Astrocyte (in vitro differentiated cells and primary cell): ENCODE data around the genes AIFM1, ENOX2, STK26, ETDC and CT45A3.

DNA sequence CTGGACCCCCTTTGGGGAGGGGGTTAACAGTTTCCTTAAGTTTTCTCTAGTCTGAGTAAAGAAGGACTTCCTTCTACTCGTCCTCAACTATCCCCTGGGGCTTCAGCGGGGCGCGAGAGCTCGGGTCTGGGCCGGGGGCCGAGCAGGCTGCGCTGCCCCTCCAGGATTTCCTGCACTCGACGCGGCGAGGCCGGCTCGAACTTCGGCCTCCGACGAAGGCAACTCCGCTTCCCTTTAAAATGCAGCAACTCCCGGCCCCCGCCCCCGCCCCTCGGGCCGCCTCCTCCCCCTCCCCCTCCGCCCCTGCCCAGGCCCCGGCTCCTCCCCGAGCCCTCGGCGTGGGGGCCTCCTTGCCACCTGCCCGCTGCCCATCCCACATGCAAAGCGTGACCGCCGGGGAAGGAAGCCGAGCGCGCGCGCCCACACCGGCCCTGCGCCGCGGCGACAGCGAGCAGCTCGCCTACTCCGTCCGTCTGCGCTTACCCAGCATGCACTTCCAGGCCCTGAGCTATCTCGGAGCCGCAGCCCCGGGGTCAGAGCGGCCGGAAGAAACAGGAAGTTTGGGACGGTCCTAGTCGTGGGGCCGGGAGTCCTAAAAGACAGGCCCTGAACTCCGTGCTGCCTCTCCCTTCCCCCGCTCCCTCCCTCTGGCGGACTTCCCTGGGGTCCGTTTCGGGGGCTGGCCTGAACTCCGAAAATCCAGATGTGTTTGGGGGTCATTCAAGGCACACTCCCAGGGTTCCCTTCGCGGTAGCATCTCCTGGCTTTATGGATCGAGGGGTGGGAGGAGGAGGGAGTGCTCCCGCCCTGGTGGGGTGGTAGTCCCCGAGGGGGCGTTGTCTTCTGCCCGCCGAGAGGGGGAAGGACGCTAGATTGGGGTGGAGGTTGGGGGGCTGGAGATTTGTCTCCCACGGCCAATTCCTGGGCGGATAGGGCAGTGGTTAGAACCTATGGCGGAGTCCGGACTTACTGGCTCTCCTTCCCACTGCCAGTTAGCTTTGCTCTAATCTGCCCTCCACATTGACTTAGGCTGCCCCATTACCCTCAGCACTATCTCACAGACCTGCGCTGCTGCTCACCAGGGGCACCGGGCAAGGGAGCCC lies 25.1 kb upstream of the BCORL1 start:
- PRO-cap, result unidirectional peak, plus-strand start at position 536 of the sequence
- RRBS, 2 experiments, result 18 to 19% methylated on average over 30 to 41 of the region's 76 CpGs

- PRO-cap, result no peak
- RRBS, 2 experiments, result no CpG with 5 or more reads among the region's 11 CpGs
Measured at GRCh38 chrX:130072243-130072708, 38.0 kb downstream of the ELF4 start.

GRCh38 chrX:130165651-130166451 lies at the start of gene AIFM1:
AIFM1 (minus strand) TSS chrX:130165841.
- PRO-cap, result bidirectional peak, plus-strand start at chrX:130165977, minus-strand start at chrX:130165801
- RRBS, 2 experiments, result 13 to 17% methylated on average over 13 to 22 of the region's 52 CpGs

GRCh38 chrX:130517481-130518022 lies 115.8 kb downstream of the RBMX2 start:
- PRO-cap, result no peak
- RRBS, 2 experiments, result no CpG with 5 or more reads among the region's 24 CpGs

GRCh38 chrX:130902358-130903686 lies at the start of gene ENOX2:
ENOX2 (minus strand) TSS chrX:130903209.
- PRO-cap, result unidirectional peak, minus-strand start at chrX:130903209
- RRBS, 2 experiments, result 20 to 25% methylated on average over 14 to 22 of the region's 63 CpGs

DNA sequence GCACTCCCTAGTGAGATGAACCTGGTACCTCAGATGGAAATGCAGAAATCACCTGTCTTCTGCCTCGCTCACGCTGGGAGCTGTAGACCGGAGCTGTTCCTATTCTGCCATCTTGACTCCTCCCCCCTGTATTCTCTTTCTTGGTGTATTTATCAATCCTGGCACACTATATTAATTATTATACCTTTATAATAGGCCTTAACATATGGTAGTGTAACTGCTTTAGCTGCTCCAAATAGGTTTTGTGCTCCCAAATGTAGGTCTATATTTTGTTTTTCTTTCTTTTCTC lies 100.0 kb downstream of the ARHGAP36 start:
- PRO-cap, result no peak
- RRBS, 2 experiments, result no CpG with 5 or more reads among the region's 3 CpGs

DNA sequence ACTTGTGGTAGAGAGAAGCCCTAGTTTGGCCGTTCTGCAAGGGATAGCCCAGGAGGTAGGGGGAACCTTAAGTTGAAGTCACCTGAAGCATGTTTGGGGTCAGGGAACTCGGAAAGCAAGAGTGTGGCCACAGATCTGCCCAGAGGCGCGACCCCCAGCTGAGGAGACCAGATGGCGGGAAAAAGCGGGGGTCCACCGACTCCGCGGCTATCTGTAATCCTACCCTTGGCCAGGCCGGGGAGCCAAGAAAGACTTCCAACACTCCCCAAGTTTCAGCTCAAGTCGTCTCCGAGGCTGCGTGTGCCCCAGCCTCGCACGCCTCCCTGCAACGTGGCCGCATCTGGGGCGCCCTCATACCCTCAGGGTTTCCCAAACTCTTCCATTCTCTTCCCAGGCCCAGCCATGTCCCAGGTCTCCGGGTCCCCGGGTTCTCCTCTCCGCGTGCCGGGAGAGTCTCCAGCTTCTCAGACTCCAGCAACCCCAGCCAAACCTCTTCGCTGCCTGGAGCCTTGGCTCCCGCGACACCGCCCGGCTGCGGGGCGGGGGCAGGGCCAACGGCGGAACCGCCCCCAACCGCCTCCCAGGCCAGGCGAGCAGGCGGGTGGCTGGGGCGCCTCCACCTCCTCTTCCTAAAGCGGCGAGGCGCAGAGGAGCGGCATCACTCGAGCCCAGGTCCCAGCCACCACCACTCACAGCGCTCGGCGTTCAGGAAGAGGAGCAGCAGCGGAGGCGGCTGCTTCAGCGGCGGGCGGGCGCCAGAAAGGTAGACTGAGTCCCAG lies at the start of gene STK26:
STK26 (plus strand) TSS at position 658 of the 779 bp plus-strand sequence.
- PRO-cap, result bidirectional peak, plus-strand start at position 658 of the sequence, minus-strand start at position 468 of the sequence
- RRBS, 2 experiments, result 17 to 29% methylated on average over 6 of the region's 51 CpGs

DNA sequence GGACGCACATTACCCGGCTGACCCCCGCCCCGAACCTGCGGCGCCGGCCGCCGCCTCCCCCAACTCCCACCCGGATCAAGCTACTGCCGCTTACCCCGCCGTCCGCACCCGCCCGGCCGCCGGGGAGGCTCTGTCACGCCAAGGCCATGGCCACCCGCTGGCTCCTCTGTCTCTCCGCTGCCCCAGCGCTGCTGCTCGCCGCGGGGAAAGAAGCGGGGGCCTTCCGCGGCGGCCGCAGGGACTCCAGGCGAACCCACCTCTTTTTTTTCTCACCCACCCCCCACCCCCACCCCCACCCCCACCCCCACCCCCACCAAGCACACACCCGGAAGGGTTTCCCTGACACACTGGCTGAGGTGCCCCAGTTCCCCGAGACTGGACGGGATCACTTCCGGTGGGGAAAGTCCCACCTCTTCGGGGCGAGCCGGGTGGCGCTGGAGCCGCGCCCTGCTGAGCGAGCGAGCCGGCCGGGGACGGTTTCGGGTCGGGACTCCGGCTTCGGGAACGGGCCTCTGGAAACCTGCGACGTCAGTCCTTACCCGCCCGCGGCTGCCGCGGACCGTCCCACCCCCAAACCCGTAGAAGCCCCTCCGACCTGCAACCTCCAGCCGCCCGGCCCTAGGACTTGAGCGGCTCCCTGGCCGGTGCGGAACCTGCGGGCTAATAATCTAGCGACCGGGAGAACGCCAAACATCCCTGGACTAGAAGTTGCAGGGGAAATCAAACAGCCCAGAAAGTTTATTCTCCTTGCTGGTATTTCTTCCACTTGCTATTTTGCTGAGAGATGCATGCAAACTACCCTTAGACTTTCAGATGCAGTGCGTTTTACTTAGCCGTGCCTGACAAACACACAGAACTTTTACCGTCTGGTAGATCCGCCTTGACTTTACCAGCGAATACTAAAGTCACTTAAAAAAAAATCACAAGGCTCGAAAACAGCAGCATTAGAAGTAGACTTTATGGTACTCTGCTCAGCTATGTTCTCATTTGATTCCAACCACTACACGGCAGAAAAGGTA lies 1.1 kb downstream of the RAP2C start:
- PRO-cap, result bidirectional peak, plus-strand start at position 412 of the sequence, minus-strand start at position 211 of the sequence
- RRBS, 2 experiments, result 25 to 28% methylated on average over 18 to 28 of the region's 77 CpGs

DNA sequence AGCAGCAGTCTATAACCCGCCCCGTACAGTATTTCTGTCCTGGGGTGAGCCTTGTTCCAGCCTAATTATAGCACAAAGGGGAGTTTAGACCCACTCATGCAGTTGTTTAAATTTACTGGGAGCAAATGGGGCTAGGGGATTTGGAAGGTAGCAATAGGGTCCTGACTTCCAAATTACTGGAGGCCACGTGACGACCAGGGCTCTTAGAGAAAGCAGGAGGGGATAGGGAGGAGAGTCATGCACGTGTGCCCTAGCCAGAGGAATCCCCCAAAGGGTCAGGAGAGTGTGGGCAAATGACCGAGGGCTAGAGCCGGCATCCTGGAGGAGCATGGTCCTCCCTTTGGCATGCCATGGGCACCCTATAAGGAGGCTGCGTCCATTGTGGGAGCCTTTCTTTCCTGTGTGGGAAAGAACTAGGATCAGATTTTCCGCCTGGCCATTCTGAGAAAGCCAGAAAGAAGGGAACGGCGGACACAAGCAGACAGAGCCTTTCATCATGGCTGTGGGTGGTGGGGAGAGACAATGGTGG lies 25.5 kb upstream of the GPC4 start:
- PRO-cap, result no peak
- RRBS, 2 experiments, result no CpG with 5 or more reads among the region's 11 CpGs

DNA sequence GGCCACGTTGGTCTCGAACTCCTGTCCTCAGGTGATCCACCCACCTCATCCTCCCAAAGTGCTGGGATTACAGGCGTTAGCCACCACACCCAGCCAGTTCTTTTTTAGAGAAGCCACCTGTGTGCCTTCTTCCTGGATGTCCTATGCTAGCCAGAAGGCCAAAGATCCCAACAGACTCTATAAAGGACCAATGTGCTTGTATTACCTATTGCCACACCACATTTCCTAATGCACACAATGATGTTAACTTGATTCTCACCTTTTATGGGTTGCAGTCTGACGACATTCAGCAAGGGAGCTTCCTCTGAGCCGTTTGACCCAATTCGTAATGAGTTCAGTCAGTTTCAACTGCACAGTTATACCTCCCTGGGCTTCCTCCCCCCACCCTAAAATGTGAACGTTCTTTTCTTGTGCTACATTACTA lies 14.7 kb upstream of the GPC3 start:
- PRO-cap, result no peak
- RRBS, 2 experiments, result no CpG with 5 or more reads among the region's 7 CpGs

- PRO-cap, result no peak
- RRBS, 2 experiments, result no CpG with 5 or more reads among the region's 6 CpGs
Measured at GRCh38 chrX:134148329-134148577, 88.7 kb upstream of the CCDC160 start.

DNA sequence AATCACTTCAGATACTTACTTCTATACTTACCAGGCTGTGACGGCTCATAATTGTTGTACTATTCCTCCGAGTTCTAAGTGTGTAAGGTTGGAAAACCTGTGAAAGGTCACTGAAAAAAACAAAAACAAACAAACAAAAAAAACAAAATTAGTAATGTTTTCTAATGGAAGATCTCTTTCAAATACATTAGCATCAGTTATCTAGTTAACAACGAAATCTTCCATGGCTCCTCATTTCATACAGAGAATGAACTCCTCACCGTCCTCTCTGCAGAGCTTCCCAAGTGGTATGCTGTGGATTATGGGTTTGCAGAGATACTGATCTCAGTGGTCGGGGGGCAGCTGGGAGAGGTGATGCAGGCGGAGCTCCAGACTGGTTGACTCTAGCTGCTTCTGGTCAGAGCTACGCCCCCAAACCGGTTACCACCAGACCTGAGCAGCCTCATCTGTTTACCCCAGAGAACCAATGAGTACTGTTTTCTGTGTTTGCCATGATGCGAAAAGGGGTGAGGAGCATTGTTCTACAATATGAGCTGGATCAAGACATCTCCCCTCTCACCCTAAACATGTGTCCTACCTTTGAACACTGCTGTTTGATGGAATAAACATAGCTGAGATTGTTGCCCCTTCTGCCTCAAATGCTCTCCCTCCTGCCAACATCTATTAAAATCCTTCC lies 3.1 kb downstream of the PABIR2 start:
- PRO-cap, result no peak
- RRBS, 2 experiments, result no CpG with 5 or more reads among the region's 9 CpGs

- PRO-cap, result no peak
- RRBS, 2 experiments, result no CpG with 5 or more reads among the region's 2 CpGs
Measured at GRCh38 chrX:134946986-134947423, 31.9 kb upstream of the MOSPD1 start.

DNA sequence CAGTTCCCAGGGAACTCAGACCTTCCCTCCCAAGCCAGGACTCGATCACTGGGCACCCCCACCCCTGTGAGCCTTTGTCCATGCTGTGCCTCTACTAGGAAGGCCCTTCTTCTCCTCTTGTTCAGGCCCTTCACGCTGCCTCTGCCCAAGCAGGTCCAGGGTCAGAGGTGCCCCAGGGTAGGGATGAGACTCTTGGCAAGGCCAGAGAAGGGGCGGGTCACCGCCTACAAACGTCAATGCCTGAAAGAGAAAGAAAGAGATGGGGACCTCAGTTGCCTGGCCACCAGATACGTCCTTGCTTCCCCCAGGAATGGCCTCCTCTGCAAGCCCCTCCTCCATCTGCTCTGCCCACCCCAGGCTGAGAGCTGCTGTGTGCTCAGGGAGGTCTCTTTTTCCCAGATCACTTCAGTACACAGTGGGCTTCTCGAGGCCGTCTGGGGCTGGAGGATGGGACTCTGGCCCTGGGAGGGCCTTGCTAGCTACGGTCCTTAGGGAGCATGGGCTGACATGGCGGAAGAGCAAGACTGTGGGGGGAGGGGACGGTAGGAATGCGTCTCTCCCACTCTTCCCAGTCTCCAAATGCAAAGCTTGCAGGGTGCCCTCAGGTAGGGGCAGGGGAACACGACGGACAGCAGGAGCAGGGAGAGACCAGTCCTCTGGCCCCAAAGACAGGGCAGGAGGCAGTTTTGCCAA lies 1.5 kb downstream of the SMIM10L2B start:
- PRO-cap, result no peak
- RRBS, 2 experiments, result no CpG with 5 or more reads among the region's 14 CpGs

GRCh38 chrX:135293219-135294279 lies 15.7 kb upstream of the ETDC start:
- PRO-cap, result no peak
- RRBS, 2 experiments, result no CpG with 5 or more reads among the region's 10 CpGs

DNA sequence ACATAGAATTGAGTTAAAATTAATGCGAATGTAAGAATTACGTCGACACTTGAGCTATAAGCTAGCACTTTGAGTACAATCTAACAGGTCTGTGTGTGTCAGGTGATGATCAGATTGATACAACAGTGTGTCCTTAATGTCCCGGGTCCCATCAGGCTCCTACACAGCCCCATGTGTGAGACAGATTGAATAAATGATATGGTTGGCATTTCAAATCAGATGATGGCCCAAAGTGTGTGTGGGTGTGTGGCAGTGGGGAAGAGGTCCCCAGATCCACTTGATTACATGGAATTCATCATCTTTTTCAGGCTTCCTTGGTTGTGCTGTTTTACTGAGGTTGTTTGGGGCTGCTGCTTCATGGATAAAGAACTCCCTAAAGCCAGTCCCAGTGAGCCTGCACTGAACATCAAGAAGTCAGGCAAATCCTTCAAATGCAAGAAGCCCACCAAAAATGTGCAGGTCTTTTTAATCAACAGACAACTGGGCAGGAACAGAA lies at the start of gene ETDC:
ETDC (plus strand) TSS at position 358 of the 496 bp plus-strand sequence.
- PRO-cap, result no peak
- RRBS, 2 experiments, result no CpG with 5 or more reads among the region's 4 CpGs

GRCh38 chrX:135317080-135317799 lies 8.0 kb downstream of the ETDC start:
- PRO-cap, result no peak
- RRBS, 2 experiments, result no CpG with 5 or more reads among the region's 3 CpGs

GRCh38 chrX:135521318-135522468 lies 1.2 kb downstream of the INTS6L start:
- PRO-cap, result bidirectional peak, plus-strand start at chrX:135521923, minus-strand start at chrX:135521599
- RRBS, 2 experiments, result 22 to 42% methylated on average over 11 to 31 of the region's 89 CpGs

DNA sequence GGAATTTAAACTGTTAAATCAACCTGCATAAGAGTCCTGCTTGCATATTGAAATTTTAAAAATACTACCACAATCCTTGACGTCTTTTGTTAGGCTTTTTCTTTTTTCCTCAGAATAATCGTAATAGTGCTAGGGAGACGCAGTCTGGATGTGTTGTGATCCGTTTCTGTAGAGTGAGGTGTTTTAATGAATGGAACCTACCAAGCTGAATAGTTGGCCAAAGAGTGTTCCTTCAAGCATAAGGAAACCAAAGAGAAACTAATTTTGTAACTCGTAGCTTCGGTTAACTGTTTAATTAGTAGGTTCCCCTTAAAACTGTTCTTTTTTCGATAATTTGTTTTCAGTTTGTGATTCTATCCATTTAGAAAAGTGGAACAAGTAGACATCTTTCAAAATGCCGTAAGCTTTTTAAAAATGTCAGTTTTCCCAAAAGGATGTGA lies 2.0 kb downstream of the INTS6L start:
- PRO-cap, result no peak
- RRBS, 2 experiments, result no CpG with 5 or more reads among the region's 8 CpGs

DNA sequence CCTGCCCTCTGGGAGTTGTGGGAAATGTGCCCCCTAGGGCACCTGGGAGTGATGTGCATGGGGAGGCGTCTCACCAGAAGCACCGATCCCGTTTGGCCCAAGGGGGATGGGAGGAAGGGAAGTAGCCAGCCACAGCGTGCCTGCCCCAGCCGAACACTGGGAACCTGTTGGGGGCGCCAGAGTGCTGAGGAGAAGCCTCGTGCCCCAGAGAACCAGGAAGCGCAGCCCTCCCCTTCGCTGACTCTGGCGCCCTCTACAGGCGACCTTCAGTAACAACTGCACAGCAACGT lies at the start of gene CT45A3:
CT45A3 (minus strand) TSS at position 158 of the 290 bp plus-strand sequence.
- PRO-cap, result no peak
- RRBS, 2 experiments, result no CpG with 5 or more reads among the region's 12 CpGs